Gastroesophageal sphincter (tissue), 4 donors: Measurements from ENCODE around the genes TRIM21 and OR51F2.

GRCh38 chr11:2909257-2909938 lies 7.3 kb downstream of the SLC22A18 start:
- PRO-cap, result no peak
- RAMPAGE, long total RNA, 4 experiments, result no peak in any of the 4 experiments

DNA sequence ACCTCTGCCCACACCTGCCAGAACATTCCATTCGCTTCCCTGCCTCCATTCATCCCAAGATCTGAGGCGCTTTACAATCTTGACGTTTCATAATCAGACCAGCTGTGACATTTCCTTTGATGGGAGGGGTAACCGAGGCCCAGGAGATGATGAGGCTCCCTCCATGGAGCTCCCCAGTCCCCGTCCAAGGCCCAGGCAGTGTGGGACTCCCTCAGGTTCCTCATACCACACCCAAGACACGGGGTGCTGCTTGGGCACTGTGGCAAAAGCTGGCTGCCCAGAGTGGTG lies 9.8 kb downstream of the SLC22A18 start:
- PRO-cap, result no peak
- RAMPAGE, long total RNA, 4 experiments, result no peak in any of the 4 experiments

GRCh38 chr11:2968082-2968281 lies 24.1 kb downstream of the NAP1L4 start:
- PRO-cap, result no peak
- RAMPAGE, long total RNA, 4 experiments, result no peak in any of the 4 experiments

GRCh38 chr11:3001514-3002074 lies 9.5 kb upstream of the NAP1L4 start:
- PRO-cap, result no peak
- RAMPAGE, long total RNA, 4 experiments, result no peak in any of the 4 experiments

DNA sequence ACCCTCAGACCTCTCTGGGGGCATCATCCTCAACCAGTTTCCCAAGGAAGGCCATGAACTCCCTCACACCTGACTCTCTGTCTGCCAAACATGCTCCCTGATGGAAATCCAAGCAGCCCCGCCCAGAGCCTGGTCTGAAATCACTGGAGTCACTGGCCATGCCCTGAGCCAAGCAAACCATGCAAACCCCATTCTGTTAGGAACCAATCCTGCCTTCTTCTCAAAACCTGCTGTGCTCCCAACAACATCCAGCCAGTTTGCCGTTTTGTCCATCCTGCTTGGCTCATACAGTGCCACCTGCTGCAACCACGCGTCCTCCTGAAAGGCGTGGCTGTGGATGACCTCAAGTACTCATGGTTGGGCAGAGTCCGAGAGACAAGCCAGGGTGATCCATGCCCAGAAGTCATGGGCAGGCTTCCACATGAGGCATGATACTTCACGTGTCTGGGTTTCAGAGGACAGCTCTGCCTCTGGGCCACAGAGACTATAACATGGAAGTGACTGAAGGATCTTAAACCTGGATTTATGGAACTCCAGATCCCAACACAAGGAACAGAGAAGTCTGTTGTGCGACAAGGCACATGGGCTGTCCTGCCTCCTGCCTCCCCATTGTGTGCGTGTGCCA lies 15.6 kb downstream of the CARS1 start:
- PRO-cap, result no peak
- RAMPAGE, long total RNA, 4 experiments, result no peak in any of the 4 experiments

DNA sequence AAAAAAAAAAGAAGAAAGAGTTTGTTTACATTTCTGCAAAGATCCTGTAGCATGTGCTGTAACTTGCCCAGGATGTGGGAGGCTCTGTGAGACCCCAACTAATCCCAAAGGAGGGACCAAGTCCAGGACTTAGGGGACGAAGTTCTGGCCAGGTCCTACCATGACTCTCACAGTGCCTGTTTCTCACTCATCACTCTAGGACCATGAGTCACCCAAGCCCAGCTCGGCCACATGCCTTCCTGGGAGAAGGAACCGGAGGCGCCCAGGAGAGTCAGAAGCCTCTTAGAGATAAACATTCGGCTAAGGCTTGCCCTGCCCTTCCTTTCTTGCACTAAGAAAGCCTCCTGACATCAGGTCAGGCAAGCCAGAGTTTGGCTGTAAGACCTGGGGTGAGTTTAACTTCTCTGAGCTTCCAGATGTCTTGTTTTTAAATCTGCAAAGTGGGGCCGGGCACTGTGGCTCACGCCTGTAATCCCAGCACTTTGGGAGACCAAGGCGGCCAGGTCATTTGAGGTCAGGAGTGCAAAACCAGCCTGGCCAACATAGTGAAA lies 1.5 kb upstream of the CARS1 start:
- PRO-cap, result no peak
- RAMPAGE, long total RNA, 4 experiments, result no peak in any of the 4 experiments

DNA sequence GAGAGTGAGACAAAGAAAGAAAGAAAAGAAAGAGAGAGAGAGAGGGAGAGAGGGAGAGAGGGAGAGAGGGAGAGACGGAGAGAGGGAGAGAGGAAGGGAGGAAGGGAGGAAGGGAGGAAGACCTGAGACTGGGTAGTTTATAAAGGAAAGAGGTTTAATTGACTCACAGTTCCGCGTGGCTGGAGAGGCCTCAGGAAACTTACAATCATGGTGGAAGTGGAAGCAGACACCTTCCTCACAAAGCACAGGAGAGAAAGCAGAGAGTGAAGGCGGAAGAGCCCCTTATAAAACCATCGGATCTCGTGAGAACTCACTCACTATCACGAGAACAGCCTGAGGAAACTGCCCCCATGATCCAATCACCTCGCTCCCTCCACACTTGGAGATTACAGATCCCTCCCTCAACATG lies 12.2 kb upstream of the CARS1 start:
- PRO-cap, result no peak
- RAMPAGE, long total RNA, 4 experiments, result no peak in any of the 4 experiments

DNA sequence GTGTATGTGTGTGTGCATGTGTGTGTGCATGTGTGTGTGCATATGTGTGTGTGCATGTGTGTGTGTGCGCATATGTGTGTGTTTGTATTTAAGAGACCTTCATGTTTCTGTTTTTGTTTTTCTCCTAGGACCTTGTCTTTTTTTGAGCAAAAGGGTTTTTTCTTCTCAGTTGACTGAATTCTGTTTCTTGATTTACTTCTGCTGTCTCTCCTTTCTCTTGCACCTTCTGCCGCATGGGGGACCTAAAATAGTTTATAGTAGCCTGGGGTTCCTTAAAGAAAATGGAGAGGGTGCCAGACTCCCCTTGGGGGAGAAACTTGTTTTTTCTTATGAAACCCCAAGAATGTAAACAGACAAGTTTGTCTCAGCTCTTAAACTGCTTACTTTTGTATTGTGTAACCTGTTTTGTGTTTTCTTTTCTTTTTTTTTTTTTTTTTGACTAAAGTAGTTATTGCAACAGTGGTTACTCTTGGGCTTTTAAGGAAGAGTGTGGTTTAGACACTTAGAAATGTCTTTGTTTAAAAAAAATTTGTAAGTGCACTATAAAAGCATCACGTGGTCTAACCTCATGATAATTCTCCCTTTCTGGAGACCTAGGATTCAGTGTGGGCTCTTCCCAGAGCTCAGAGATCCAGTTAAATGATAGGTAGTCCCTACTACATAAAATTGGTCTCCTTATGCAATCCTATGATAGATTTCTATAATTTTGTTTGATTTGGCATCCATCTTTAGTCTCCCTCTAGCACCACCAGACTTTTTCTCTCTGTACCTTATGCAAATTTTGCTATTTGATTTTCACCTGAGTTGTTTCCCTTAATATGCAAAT lies 52.8 kb downstream of the OSBPL5 start:
- PRO-cap, result no peak
- RAMPAGE, long total RNA, 4 experiments, result no peak in any of the 4 experiments

- PRO-cap, result bidirectional peak, plus-strand start at chr11:3126792, minus-strand start at chr11:3126598
- RAMPAGE, long total RNA, 4 experiments, result no peak in any of the 4 experiments
Observed at GRCh38 chr11:3126482-3127105, 38.5 kb downstream of the OSBPL5 start.

GRCh38 chr11:3155601-3155993 lies 9.5 kb downstream of the OSBPL5 start:
- PRO-cap, result no peak
- RAMPAGE, long total RNA, 4 experiments, result no peak in any of the 4 experiments

GRCh38 chr11:3155994-3157161 lies 8.7 kb downstream of the OSBPL5 start:
- PRO-cap, result bidirectional peak, plus-strand start at chr11:3156510, minus-strand start at chr11:3156413
- RAMPAGE, long total RNA, 4 experiments, result start-site peak on the minus strand in 1 of 4 experiments, at chr11:3156413-3156572 at its widest, 7 reads per replicate

DNA sequence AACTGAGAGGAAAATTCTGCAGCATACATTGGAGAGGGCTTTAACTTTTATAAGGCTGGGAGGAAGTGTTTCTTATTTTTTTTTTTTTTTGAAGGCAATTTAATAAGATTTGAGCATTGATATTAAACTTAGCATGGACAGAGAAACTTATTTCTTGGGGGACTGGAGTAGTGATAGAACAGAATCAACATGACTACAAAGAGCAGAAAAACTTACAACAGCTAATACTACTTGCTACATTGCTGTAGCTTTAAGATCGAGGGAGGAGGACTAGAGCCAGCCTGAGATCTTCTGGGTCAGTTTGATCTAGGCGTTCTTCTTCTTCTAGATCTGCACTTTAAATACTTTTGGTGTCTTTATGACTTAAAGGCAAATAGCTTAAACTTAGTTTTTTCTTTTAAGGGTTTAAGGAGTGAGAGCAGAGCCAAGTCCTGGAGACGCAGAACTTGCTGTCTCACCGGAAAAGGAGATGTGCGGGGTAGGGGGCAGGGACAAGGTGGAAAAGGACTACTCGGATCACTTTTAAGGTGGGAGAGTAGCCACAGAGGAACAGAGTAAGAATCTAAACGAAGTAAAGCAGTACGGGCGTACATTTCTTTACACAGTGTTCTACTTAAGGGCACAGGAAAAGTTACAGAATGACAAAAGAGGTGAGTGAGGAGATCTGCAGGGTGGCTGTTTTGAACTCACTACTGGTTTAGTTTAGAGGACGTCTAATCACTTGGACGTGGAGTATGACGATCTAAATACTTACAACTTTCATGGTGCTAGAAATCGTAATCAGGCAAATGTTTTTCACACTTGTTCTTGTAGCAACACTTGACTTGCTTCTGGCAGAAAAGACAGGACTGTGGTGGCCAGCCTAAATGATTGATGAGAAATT lies 127.2 kb downstream of the ART5 start:
- PRO-cap, result no peak
- RAMPAGE, long total RNA, 4 experiments, result no peak in any of the 4 experiments

GRCh38 chr11:3854765-3855270 lies 646 bp upstream of the STIM1 start:
- PRO-cap, result bidirectional peak, plus-strand start at chr11:3855163, minus-strand start at chr11:3855029
- RAMPAGE, long total RNA, 4 experiments, result start-site peak on the plus strand in 1 of 4 experiments, at chr11:3855129-3855208 at its widest, 28 reads per replicate

DNA sequence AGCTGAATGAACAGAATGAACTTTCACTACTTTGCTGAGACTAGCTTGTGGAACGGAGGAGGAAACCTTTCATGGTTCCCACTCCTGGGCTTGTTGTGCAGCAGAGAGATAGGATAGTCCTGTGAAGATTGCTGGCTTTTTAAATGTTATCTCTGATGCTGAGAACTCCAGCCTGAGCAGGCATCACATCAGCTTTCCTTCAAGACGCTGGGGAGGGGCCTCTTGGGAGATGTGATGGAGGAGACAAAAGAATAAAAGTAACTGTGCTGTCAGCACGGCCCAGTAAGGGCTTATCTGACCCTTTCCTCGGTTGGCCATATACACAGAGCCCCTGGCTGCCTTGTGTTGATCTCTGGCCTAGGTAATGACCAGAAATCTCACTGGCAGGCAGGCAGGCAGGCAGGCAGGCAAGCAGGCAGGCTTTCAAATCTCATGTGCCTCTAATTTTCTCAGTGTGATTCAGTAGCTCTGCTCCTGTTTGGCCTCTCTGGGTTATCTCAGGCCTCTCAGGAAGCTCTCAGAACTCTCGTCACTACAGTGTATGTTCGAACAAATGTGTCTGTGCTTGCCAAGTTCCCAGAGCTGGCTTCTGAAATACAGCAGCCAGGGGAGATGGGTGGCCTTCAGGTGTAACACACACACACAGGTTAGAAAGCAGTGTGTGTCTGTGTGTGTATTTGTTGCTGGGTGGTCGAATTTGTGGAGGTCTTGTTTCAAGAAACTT lies 12.2 kb downstream of the STIM1 start:
- PRO-cap, result no peak
- RAMPAGE, long total RNA, 4 experiments, result no peak in any of the 4 experiments

DNA sequence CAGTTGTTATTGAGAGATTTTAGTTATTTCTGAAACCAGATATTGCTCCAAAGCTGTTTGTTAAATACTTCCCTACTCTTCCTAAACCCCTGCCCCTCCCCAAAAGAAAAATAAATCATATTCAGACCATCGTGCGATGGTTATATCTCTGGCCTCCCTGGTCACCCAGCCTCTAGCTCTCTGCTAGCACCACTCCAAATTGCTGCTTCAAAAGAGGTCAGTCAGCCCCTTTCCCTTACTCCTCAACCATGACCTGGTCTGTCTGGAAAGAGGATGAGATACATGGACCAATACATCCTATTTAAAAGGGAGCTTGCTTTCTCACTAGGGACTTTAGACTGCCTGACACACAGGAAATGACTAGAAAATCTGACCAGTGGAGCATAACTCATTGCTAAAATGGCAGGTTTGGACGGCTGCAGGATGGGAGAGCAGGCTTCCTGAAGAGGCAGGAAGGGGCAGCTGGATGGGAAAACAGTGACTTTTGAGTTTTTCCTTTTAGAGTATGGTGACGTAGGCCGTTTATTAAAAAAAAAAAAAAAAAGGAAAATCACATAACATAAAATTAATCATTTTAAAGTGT lies 25.2 kb downstream of the STIM1 start:
- PRO-cap, result no peak
- RAMPAGE, long total RNA, 4 experiments, result no peak in any of the 4 experiments

GRCh38 chr11:4182027-4182544 lies 87.5 kb downstream of the RRM1 start:
- PRO-cap, result no peak
- RAMPAGE, long total RNA, 4 experiments, result no peak in any of the 4 experiments

- PRO-cap, result no peak
- RAMPAGE, long total RNA, 4 experiments, result no peak in any of the 4 experiments
Observed at GRCh38 chr11:4190750-4191587, 96.4 kb downstream of the RRM1 start.

- PRO-cap, result bidirectional peak, plus-strand start at chr11:4393803, minus-strand start at chr11:4393684
- RAMPAGE, long total RNA, 4 experiments, result start-site peak on the minus strand in 4 of 4 experiments, at chr11:4393667-4393690 at its widest, 76 to 109 reads per replicate
Observed at GRCh38 chr11:4393171-4394037, at the start of gene TRIM21. TRIM21 (minus strand) TSS chr11:4393702.

DNA sequence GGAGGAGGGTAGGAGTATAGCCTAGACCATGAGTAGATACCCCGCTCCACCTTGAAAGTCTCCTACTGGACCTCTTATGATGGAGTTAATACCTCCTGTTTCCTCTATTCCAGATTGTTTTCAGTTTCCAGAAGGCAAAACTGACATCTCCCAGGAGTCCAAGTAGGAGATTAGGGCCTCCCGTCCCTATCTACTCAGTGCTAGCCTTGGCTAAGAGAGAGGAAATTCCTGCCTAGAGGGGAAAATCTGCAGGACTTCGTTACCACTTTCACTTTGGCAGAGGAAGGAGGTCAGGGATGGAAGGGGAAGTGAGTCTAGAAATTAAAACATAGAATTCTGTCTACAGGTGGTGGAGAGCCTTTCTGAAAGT lies 2.2 kb upstream of the TRIM68 start:
- PRO-cap, result no peak
- RAMPAGE, long total RNA, 4 experiments, result no peak in any of the 4 experiments

DNA sequence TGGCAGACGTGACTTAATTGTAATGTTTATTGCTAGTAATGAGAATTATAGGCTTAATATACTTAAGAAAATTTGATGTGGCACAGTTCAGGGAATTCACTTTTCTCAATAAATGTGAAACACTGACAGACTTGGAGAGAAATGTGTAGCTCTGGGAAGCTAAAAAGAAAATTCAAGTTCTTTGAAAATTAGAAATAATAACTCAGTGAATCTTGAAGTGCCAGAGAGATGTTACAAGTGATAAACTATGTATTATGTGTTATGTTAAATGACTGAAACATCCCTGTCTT lies at the start of gene OR51F2:
Gene OR51F2, plus strand, starts transcription at position 204 of the 290 bp plus-strand sequence.
- PRO-cap, result no peak
- RAMPAGE, long total RNA, 4 experiments, result no peak in any of the 4 experiments